GM23338 (cell line): Measurements from ENCODE around the genes WDR76, FRMD5 and B2M.

GRCh38 chr15:42404509-42405344, 45.4 kb downstream of the CAPN3 start:
- PRO-cap: no peak
- RAMPAGE, long total RNA: no peak

- PRO-cap: no peak
- RAMPAGE, long total RNA: no peak
Measured at GRCh38 chr15:42439244-42439758, 51.6 kb downstream of the ZNF106 start.

GRCh38 chr15:42448034-42448697, 42.8 kb downstream of the ZNF106 start:
- PRO-cap: no peak
- RAMPAGE, long total RNA: no peak

DNA sequence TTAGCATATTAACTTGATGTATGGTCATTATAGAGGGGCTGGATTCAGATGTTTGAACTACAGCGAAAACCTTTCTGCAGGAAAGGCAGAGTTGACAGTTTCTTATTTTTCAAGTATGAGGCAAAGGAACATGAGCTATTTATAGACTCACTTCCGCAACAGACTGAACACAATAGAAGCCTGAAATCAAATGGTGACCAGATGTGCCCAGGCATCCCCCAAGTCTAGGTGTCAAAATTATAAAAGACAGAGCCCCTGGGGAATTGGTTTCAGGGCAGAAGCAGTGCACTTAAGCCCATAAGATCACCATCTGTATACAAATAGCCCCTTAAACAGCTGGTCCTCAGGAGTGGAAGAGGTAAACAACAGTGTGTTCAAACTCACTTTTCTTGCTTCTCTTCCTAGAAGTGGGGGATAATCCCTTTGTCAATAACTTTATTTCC, 29.8 kb downstream of the STARD9 start:
- PRO-cap: no peak
- RAMPAGE, long total RNA: no peak

GRCh38 chr15:42622250-42622785, 46.9 kb downstream of the STARD9 start:
- PRO-cap: no peak
- RAMPAGE, long total RNA: no peak

- PRO-cap: no peak
- RAMPAGE, long total RNA: no peak
Measured at GRCh38 chr15:42726120-42726856, 10.6 kb downstream of the CDAN1 start.

DNA sequence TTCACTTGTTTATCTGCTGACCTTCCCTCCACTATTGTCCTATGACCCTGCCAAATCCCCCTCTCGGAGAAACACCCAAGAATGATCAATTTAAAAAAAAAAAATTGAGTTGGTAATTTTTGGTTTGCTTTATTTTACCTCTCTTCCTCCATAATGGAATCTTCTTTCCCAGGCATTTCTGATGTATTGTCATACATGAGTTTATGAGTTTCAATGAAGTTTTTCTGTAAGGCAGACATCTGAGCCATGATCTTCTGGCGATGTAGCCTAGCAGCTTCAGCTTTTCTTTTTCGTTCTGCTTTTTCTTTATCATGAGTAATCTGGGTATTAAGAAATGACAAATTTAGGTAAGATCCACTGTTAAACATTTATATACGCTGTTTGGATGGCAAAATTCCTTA, 90.3 kb downstream of the UBR1 start:
- PRO-cap: no peak
- RAMPAGE, long total RNA: no peak

DNA sequence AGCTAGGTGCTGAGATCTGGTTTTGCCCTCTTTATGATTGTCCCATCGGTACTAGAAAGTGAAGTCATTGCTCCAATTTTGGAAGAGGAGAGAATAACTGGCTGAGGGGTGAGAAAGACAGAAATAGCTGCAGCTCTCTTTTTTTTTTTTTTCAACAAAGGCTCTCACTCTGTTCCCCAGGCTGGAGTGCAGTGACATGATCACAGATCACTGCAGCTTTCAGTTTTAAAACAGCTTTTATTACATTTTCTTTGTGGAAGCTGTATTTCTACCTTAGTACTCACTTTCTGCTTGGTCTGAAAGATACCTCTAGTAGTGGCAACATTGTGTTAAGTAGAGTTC, 18.1 kb downstream of the ZSCAN29 start:
- PRO-cap: no peak
- RAMPAGE, long total RNA: no peak

DNA sequence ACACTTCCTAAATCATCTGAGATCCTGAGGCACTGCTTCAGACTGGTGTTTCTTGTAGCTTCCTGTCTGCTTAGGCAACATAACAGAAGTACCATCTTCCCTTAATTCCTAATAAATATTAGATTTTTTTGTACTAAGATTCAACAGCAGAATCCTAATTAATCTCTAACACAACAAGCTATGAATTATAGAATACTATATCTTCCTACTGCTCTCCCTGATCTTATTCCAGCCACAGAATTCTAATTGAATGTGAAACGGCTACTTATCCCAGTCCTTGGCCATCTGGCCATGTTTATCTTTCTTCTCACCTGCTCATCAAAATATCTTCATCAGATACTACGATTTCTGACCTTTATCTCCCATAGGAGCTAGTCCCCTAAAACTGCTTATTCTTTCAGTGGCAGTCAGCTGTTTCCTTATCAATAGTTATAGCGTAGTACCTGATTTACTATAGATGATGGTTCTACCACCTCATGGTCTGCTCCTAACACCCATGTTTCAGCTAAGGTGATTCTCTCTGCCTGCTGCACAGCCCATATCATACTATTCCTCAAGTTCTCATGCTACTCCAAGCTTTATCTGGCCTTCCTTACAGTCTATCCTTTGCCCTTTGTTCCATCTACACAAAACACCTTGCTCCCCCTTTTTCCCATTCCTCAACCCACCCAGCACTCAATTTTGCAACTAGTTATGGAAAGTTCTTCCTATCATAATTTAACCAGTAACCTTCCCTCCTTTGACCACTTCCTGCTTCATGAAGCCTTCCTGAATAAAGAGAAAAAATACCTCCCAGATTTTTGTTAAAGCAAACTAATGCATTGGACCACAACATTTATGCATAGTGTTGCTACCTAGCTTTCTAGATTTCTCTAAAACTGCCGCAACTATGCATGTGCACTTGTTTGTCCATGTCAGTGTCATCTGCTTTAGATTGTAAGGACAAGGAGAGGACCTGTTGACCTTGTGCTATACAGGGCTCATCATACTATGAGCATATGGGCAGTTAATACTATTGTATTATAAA, 12.1 kb downstream of the ZSCAN29 start:
- PRO-cap: no peak
- RAMPAGE, long total RNA: no peak

GRCh38 chr15:43366145-43366934, 4.5 kb downstream of the ZSCAN29 start:
- PRO-cap: no peak
- RAMPAGE, long total RNA: no peak

GRCh38 chr15:43792420-43792968, 374 bp downstream of the SERF2 start:
- PRO-cap: no peak
- RAMPAGE, long total RNA: no peak

DNA sequence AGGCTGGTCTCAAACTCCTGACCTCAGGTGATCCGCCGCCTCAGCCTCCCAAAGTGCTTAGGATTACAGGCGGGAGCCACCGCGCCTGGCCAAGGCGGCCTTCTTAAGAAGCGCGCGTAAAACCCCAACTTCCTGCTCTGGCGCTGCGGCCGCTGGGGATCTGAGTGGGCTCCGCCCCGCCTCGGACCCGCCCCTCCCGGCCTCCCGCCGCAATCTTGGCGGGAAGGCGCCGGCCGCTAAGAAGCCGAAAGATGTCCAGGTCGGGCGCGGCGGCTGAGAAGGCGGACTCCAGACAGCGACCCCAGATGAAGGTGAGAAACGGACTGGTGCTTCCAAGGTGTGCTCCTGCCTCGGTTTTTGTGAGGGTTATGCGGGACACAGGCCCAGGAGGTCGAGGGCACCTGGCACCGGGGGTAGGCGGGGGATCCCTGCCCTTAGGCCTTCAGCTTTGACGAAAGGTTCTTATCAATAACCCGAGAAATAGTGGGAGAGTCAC, at the start of gene WDR76:
Gene WDR76, plus strand, starts transcription at position 221 of the 496 bp plus-strand sequence.
- PRO-cap: bidirectional peak, plus-strand start at position 212 of the sequence, minus-strand start at position 105 of the sequence
- RAMPAGE, long total RNA: start-site peak on the plus strand centred at position 221 of the sequence, 23 bp wide, 197 and 46 reads in 2 replicates

DNA sequence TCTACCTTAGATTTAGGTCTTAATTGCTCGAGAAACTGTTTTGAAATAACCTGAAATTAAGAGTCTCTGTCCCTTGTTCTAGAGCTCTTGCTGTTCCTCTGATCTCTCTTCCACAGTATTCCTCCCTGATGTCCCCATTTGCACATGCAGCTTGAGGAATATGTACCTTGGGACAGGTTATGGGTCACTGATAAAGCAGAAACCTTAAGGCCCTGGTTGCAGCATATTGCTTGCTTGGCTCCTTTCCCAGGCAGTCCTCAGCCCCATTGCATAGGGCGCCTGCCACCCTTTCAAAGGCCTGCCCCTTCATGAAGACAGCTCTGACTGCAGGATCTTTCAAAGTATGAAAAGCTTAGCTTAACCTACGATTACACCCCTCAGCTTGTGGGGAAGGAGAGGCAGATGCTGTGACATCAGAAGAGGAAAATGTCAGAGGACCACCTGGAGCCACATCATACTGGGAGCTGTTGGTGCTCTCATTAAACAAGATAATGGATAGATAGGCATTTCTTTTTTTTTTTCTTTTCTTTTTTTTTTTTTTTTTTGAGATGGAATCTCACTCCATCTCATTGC, 51.7 kb downstream of the WDR76 start:
- PRO-cap: no peak
- RAMPAGE, long total RNA: no peak

GRCh38 chr15:43977104-43977303, 150.2 kb downstream of the WDR76 start:
- PRO-cap: unidirectional peak, minus-strand start at chr15:43977208
- RAMPAGE, long total RNA: no peak

DNA sequence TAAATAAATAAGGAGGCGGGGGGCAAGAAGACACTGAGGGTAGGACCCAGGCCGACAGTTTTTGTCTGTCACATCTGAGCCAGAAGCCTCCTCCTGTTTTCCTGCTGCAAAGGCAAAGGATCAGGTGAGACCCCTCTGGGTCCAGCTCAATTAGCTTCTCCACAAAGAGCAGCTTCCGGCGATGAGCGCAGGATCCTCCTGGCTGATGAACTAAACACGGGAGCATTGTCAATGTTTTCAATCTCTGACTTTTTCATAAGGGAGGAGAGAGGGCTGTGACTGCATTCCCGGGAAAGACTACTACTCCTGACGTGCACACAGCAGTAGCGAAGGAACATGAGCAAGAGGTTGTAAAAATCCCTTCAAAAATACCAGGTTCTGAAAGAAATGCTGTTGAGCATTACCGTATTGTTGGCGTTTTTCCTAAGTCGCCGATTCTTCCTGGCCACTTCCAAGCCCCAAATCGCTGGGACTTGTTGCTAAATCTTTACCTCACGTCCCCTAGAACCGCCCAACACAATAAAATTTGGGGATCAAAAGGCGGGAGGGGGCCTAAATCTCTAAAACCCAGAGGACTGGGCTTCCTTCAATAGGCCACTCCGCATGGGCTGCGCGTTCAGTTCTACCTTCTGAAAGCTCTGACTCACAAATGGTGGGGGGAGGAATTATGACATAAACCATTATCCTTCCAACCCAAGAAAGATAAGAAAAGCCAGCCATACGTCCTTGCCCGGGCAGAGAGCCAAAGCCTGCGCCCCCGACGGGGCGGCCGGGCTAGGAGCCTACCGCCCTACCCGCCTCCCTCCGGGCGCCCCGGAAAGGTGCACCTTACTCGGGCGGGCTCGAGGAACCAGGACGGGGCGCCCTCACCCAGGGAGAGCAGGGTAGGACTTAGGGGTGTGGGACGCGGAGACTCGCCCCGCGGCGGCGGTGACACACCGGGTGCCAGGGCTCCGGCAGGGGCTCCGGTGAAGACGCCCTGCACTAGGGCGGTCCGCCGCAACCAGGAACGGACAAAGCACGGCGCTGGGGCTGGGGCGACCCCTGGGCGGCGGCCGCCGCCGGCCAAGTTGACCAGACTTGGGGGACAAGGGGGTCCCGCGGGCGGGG, 893 bp downstream of the FRMD5 start:
- PRO-cap: bidirectional peak, plus-strand start at position 149 of the sequence, minus-strand start at position 100 of the sequence; bidirectional peak, plus-strand start at position 719 of the sequence, minus-strand start at position 624 of the sequence; bidirectional peak, plus-strand start at position 984 of the sequence, minus-strand start at position 823 of the sequence
- RAMPAGE, long total RNA: no peak

- PRO-cap: bidirectional peak, plus-strand start at chr15:44195578, minus-strand start at chr15:44195271; bidirectional peak, plus-strand start at chr15:44195695, minus-strand start at chr15:44195758
- RAMPAGE, long total RNA: no peak
Measured at GRCh38 chr15:44194933-44195903, at the start of gene FRMD5. FRMD5 (minus strand) TSS chr15:44195271.

DNA sequence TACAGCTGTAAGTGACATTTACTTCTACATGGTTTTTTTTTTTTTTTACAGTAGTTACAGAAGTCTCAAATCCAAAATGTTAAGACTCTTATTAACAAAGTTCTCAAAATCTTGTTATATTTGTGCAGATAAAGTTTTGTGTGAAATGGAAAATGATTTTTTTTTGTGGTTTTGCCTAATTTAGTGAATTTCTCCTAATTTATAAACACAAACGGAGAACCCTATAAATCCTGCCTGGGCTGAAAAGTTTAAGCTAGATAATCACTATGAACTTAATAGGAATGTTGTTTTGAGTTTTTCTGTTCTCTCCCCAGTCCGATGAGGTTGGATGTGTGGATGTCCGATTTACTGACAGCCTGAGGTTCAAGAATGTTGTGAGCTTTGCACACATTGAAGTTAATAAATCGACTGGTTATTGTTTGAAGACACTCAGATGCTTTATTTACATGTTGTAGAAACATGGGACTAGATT, 1.3 kb downstream of the EIF3J start:
- PRO-cap: no peak
- RAMPAGE, long total RNA: no peak

GRCh38 chr15:44670513-44671148, 7.2 kb upstream of the SPG11 start:
- PRO-cap: no peak
- RAMPAGE, long total RNA: no peak

DNA sequence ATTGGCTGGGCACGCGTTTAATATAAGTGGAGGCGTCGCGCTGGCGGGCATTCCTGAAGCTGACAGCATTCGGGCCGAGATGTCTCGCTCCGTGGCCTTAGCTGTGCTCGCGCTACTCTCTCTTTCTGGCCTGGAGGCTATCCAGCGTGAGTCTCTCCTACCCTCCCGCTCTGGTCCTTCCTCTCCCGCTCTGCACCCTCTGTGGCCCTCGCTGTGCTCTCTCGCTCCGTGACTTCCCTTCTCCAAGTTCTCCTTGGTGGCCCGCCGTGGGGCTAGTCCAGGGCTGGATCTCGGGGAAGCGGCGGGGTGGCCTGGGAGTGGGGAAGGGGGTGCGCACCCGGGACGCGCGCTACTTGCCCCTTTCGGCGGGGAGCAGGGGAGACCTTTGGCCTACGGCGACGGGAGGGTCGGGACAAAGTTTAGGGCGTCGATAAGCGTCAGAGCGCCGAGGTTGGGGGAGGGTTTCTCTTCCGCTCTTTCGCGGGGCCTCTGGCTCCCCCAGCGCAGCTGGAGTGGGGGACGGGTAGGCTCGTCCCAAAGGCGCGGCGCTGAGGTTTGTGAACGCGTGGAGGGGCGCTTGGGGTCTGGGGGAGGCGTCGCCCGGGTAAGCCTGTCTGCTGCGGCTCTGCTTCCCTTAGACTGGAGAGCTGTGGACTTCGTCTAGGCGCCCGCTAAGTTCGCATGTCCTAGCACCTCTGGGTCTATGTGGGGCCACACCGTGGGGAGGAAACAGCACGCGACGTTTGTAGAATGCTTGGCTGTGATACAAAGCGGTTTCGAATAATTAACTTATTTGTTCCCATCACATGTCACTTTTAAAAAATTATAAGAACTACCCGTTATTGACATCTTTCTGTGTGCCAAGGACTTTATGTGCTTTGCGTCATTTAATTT, at the start of gene B2M:
Gene B2M, plus strand, starts transcription at position 50 of the 894 bp plus-strand sequence.
- PRO-cap: bidirectional peak, plus-strand start at position 50 of the sequence, minus-strand start outside the sequence; bidirectional peak, plus-strand start at position 398 of the sequence, minus-strand start at position 414 of the sequence
- RAMPAGE, long total RNA: no peak

- PRO-cap: no peak
- RAMPAGE, long total RNA: no peak
Measured at GRCh38 chr15:44724681-44725269, 11.6 kb upstream of the TRIM69 start.